ENCODE data around the gene WDR5.

- PRO-cap, 3 experiments, result no peak in any of the 3 experiments
- RAMPAGE, long total RNA, result no peak
- RRBS, 2 experiments, result no CpG with 5 or more reads among the region's 3 CpGs
These were observed 15.5 kb downstream of the GBGT1 start for GRCh38 chr9:133148317-133148450.

GRCh38 chr9:133254569-133255730, 45.9 kb upstream of the OBP2B start:
- PRO-cap, 3 experiments, result no peak in any of the 3 experiments
- RAMPAGE, long total RNA, result no peak
- RRBS, 2 experiments, result 75 to 76% methylated on average over 4 of the region's 30 CpGs

DNA sequence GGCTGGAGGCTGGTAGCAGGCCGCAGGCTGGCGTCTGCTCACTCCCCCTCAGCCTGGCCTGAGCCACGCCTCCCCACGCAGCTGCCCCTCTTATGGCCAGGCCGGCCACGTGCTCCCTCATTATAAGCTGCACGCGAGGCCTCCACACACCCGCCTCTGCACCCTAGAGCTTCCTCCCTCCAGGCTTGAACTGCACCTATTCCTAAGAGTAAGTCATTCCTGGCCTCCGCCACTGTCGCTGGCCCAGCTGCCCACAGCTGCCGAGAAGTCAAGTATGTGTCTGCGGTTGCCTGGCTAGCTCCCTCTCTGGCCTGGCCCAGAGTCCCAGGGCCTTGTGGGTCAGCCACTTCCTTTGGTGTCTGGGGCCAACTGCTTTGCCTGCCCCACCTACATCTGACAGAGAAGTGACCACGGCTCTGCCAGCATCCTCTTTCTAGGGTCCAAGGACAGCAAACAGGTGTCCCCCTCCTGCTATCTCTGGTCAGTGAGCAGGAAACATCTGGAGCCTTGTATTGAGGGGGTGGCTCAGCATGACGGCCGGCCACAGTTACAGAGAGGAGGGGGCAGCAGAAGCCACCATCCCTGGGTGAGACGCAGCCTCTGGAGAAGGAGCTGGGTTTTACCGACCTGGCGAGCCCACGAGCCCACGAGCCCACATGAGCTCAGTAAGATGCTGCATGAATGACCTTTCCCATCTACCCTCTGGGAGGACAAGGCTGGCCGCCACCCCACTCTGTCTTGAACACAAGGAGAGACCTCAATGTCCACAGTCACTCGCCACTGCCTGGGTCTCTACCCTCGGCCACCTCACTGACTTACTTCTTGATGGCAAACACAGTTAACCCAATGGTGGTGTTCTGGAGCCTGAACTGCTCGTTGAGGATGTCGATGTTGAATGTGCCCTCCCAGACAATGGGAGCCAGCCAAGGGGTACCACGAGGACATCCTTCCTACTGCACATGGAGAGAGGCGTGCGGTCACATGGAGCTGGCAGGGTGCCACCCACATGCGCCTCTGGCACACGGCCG, 47.9 kb upstream of the OBP2B start:
- PRO-cap, 3 experiments, result no peak in any of the 3 experiments
- RAMPAGE, long total RNA, result no peak
- RRBS, 2 experiments, result no CpG with 5 or more reads among the region's 32 CpGs

DNA sequence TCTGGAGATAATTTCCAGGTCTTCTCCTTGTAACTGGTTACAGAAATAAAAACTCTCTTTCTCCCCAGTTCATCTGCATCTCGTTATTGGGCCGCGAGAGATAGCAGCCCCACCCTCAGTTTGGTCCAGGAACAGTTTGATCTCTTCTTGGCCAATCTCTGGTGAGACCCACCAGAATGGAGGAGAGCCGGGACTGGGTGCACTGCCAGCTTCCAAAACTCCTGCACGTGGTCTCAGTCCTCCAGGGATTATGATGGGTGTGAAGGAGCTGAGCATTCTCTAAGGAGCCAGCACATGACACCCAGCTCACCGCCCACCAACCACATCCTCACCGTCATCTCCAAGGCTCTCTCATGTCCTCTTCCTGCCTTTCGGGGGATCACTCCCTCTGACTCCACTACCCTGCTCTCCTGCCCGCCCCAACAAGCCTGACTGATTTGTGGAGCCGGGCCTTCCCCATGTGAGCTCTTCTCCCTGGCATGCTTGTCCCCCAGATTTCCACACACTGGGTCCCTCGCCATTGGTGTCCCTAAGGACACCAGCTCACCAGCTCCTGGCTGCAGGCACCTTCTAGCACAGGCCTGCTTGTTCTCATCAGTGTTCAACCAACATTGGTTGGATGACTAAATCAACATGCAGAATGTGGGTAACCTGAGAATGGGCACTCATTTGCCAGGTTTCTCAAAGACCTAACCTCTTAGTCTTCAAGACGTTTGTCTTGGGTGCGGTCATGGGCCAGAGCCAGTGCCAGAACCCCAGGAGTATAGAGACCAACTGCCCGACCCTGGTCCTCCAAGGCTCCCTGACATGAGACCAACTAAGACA, 62.9 kb downstream of the SURF6 start:
- PRO-cap, 3 experiments, result no peak in any of the 3 experiments
- RAMPAGE, long total RNA, result no peak
- RRBS, 2 experiments, result no CpG with 5 or more reads among the region's 14 CpGs

DNA sequence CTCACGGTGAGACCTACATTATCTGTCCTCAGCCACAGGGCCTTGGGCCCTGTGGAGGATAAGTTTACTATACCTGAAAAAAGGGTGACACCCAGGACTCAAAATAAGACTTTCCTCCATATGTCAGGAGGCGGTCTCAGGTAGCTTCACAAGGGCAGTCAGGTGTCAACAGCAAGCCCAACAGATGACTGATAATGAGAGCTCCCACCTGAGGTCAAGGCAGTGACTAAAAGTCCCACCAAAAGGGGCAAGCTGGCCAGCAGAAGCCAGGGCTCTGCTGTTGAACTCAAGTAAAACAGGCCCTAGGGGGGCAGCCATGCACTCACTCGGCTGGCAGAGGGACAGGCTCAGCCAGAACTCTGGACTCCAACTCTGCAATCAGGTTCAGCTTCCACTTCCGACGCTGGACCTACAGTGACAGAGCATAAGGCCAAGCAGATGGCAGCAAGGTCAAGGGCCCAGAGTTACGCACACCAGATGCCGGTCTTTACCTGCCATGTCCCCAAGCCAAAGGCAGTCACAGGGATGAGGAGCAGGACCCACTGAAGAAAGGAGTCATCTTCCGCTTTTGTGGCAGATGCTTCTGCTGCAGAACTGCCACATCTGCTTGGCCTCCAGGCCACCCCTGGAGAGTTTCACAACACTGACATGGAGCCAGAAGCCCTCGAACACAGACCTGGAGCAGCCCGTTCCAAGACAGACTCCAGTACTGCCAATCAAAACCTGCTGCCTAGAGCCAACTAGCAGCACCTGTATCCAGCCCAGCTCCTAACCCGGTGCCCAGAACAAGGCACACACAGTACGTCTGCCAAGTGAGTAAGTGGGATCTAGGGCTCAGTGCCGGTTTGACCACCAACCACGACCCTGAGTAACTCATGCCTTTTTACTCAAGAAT, 1.7 kb downstream of the SURF1 start:
- PRO-cap, 3 experiments, result no peak in any of the 3 experiments
- RAMPAGE, long total RNA, result no peak
- RRBS, 2 experiments, result 54 to 62% methylated on average over 3 to 4 of the region's 14 CpGs

DNA sequence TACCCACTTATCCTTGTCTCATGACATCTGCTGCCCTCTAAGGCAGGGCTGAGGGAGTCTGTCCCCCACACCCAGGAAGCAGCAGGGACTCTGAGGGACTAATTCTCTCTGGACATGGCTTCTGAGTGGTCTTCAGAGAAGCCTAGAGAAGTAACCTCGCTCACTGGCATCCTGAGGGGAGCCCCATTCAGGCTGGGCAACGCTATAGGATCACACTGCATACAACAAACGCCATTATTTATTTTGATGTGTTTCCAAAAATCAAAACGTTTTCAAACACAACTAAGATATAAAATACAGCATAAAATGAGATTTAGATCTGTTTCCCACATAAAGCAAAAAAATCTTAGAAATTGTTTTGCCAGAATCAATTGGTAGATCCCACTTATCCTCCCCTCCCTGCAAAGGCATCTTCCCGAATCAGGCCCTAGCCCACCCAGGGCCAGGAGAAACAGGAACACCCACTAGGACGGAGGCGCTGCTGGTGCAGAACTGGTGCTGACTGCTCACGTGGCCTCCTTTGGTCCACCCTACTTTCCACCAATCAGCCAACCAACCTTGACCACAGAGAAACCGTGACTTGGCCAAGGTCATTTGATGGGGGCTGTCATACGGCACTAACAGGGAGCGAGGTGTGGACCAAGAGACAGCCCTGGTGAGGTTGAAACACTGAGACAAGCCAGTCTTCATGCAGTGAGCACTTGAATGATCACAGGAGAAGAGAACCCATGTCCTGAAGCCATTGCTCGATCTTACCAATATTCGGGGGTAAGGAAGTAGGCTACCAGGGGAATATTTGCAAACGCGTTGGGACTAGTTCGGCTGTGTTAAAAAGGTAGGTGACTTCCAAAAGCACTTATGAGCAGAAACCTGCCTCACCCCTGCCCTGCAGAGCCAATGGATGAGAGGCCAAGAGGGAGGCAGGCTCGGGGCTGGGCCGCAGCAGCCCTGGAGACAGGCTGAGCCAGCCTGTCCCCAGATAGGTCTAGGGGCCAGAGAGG, 5.2 kb downstream of the SURF2 start:
- PRO-cap, 3 experiments, result no peak in any of the 3 experiments
- RAMPAGE, long total RNA, result no peak
- RRBS, 2 experiments, result no CpG with 5 or more reads among the region's 18 CpGs

DNA sequence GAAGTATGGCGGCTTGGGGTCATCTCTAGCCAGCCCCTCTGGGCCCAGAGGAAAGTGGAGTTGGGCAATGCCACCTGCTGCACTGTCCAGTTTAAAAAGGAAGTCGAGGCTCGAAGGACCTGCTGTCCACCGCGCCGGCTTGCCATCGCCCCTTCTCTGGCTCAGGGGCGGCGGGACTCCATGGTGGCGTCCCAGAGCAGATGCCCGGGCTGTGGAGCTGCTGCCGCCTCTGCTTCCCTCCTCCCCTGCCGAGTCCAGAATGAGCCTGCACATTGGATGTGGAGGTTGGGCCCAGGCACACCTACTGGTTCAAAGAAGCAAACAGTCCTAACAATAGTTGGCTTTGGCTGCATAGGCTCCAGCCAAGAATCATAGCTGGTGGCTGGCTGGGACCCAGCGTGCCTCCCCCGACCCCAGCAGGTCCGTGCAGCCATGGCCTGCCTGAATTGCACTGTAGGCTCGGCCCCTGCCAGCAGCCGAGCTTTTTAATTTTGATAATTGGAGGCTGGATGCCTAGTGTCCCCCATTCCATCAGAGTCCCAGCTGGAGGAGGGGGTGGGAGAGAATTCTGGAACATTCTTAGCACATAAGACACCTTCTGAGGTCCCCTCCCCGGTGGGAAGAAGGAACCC, 25.8 kb downstream of the ADAMTSL2 start:
- PRO-cap, 3 experiments, result no peak in any of the 3 experiments
- RAMPAGE, long total RNA, result no peak
- RRBS, 2 experiments, result 51 to 60% methylated on average over 7 of the region's 19 CpGs

DNA sequence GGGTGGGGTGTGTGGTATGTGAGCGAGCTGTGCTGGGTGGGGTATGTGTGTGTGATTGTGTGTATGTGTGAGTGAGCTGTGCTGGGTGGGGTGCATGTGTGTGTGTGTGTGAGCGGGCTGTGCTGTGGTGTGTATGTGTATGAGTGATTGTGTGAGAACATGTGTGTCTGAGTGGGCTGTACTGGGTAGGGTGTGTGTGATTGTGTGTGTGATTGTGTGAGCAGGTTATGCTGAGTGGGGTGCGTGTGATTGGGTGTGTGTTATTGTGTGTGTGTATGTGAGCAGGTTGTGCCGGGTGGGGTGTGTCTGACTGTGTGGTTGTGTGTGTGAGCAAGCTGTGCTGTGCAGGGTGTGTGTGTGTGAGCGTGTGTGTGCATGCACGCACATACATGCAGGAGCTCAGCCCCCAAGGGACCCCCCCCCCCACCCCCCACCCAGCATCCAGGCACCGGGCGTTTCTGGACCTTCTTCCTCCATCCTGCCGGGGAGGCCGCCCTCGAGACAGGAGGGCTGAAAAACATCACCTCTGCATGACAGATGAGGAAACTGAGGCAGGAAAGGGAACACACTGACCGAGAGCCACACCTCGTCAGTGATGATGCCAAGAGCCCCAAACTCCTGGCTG, 54.2 kb upstream of the SARDH start:
- PRO-cap, 3 experiments, result no peak in any of the 3 experiments
- RAMPAGE, long total RNA, result no peak
- RRBS, 2 experiments, result no CpG with 5 or more reads among the region's 13 CpGs

DNA sequence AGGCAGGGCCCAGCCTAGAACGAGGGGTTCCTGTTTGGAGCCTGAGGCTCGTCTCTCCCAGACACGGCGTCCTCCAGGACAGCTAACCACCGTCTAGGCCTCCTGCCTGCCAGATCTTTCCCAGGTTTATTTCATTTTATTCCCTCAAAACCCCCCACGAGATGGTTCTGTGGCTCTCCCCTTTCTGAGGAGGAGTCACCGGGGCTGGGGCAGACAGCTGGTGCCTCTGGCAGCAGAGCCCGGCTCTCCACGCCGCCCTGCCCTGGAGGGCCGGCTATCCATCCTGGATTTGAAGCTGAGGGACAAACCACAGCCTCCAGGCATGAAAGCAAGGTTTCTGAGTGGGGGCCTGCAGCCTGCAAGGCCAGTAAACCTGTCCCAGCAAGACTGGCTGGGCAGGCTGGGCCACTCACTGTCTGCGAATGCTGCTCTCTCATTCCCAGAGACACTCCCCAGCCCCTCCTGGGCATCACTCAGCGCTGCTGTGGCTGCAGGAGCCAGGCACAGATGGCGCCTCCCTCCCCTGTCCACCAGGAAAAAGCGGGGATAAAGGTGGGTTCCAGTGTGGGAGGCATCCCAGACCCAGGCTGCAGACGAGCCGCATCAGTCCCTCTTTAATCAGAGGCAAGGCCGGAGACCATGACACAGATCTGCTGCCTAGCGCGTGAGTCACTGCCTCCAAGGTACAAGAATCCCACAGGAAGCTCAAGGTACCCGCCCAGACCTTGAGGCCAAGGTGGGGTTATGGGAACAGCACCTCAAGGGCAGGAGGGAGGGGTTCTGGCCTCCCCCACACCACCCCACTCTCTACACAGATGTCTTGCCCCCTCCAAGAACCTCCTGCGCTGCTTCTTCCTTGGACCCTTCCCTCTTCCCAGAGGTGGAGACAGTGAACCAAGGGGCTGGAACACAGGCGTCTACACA, 118.0 kb downstream of the VAV2 start:
- PRO-cap, 3 experiments, result no peak in any of the 3 experiments
- RAMPAGE, long total RNA, result no peak
- RRBS, 2 experiments, result 32 to 41% methylated on average over 2 of the region's 23 CpGs

GRCh38 chr9:133993061-133993983, 1.2 kb upstream of the VAV2 start:
- PRO-cap, 3 experiments, result peak in 2 of 3 experiments; most common plus-strand start chr9:133993643 (in 1); most common minus-strand start chr9:133993498 (in 1)
- RAMPAGE, long total RNA, result no peak
- RRBS, 2 experiments, result 3 to 4% methylated on average over 22 to 23 of the region's 51 CpGs

DNA sequence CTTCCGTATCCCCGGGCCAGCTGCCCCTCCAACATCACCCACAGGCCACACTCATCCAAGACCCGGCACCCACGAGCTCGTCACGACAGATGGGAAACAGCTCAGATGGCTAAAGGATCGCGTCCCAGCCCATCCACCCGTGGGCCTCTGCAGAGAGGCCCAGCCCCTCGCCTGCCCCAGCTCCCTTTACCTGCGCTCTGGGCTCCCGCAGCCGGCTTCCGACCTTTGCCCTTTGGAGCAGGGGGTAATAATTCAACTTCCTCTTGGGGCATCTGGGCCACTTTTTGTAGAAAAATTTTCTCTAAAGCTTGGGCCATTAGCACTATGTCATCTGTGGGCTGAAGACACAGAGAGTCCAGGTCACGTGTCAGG, 16.5 kb downstream of the BRD3 start:
- PRO-cap, 3 experiments, result no peak in any of the 3 experiments
- RAMPAGE, long total RNA, result no peak
- RRBS, 2 experiments, result 78 to 89% methylated on average over 2 of the region's 15 CpGs

- PRO-cap, 3 experiments, result peak in 2 of 3 experiments; most common plus-strand start chr9:134136091 (in 2)
- RAMPAGE, long total RNA, result no peak
- RRBS, 2 experiments, result 3 to 6% methylated on average over 1 to 14 of the region's 33 CpGs
These were observed at the start of gene WDR5 for GRCh38 chr9:134136064-134136228. Gene WDR5, plus strand, starts transcription at chr9:134136082.

DNA sequence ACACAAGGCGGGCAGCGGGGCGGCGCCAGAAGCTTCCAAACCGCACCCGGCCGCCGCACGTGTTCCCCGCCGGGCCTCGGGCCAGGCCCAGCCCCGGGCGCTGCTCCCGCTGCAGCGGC, 206 bp downstream of the WDR5 start:
- PRO-cap, 3 experiments, result no peak in any of the 3 experiments
- RAMPAGE, long total RNA, result no peak
- RRBS, 2 experiments, result under 1 to 2% methylated on average over 6 of the region's 16 CpGs

DNA sequence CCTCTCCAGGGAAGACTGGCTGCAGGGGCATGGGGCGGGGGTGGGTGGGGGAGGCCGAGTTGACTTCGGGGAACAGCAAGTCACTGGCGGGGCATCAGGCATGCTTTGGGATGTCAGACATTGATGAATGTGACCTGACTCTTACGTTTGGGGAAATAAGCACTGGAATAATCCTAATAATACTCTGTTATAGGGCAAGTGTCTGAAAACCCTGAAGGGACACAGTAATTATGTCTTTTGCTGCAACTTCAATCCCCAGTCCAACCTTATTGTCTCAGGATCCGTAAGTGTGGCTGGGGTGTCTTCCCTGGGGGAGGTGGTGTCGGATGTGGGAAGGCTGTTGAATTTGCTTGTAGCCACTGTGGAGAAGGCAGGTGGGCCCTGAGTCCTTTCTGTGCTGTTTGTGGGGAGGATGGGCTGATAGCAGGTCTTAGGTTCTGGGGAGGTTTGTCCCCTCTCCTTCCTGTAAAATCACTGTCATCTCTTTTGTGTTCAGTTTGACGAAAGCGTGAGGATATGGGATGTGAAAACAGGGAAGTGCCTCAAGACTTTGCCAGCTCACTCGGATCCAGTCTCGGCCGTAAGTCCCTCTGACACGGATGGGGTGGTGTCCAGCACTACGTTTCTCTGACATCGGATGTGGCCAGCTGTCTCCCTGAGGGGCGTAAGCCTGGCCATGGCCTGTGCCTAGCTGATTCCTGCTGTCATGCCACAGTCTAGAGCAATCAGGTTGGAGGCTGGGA, 6.4 kb downstream of the WDR5 start:
- PRO-cap, 3 experiments, result no peak in any of the 3 experiments
- RAMPAGE, long total RNA, result no peak
- RRBS, 2 experiments, result no CpG with 5 or more reads among the region's 16 CpGs

GRCh38 chr9:134188345-134188740, 52.5 kb downstream of the WDR5 start:
- PRO-cap, 3 experiments, result no peak in any of the 3 experiments
- RAMPAGE, long total RNA, result no peak
- RRBS, 2 experiments, result no CpG with 5 or more reads among the region's 12 CpGs

DNA sequence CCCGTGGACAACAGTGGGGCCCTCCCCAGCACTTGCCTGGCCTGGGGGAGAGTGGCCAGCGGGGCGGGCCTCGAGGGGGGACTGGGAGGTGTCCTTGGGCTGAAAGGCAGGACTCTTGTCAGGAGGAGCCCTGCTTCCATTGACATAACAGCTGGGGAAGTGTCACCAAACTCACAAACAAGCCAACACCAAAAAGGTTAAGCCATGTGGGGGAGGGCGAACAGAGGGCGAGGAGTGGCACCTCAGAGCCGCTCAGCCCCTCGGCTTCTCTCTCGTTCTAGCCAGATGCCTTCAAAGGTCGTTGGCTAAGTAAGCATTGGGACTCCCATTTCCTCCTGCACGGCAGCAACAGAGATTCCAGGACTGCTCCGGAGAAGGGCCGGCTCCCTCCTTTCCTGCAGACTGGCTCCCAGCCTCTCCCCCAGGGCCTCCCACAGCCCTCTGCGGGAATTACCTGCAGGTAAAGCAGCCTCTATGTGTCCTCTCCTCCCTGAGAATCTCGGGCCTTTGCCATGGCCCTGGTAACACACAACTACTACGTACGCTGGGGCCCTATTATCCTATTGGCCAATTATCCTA, 80.5 kb downstream of the WDR5 start:
- PRO-cap, 3 experiments, result no peak in any of the 3 experiments
- RAMPAGE, long total RNA, result no peak
- RRBS, 2 experiments, result no CpG with 5 or more reads among the region's 17 CpGs

- PRO-cap, 3 experiments, result no peak in any of the 3 experiments
- RAMPAGE, long total RNA, result no peak
- RRBS, 2 experiments, result 51 to 52% methylated on average over 2 of the region's 16 CpGs
These were observed 90.3 kb downstream of the WDR5 start for GRCh38 chr9:134226156-134226586.

DNA sequence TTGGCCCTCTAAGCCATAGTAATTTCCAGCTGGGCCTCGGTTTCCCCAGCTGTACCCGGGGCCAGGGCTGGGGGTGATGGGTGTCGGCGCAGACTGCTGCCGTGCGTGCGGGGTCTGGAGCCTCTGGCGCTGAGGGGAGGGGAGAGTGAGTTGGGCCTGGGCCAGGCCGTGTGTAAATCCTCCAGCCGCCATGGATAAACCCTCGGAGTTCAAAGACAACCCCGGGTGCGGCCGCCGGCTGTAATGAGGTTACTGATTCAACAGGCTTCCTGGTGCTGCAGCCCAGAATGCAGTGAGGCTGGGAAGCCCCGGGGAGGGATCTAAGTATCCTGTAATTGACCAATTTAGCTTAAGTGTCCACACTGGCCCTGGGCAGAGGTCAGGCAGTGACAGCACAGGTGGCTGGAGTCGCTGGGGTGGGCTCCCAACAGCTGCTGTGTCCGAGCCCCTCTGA, 7.2 kb downstream of the RXRA start:
- PRO-cap, 3 experiments, result no peak in any of the 3 experiments
- RAMPAGE, long total RNA, result no peak
- RRBS, 2 experiments, result 15 to 25% methylated on average over 3 to 4 of the region's 18 CpGs

DNA sequence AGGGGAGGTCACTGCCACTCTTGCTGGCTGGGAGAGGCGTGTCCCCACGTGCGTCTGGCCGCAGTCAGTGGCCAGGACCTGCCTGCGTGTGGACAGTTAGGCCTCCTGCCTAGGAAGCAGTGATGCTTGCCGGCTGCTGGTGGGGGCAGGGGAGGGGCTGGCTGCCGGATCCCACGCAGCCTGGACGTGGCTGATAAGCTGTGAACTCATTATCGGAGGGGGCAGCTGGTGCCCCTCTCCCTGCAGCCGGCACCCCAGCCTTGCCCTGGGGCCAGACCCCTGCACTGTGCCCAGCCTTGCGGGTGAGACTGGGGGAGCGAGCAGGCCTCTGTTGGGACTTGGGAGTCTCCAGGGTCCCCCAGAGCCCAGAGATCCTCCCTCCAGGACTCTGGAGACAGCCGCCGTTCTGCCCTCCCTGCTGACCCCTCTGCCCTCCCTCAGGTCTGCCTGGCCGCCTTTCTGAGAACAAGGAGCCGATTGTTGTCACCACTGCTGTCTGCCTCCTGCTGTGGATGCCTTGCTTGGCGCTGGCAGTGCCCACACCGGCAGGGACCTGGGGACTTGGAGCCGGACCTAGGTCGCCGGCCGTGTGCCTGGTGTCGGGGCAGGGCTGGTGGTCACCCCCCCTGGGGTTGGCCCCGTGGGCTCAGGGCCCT, 12.4 kb downstream of the RXRA start:
- PRO-cap, 3 experiments, result no peak in any of the 3 experiments
- RAMPAGE, long total RNA, result no peak
- RRBS, 2 experiments, result 4 to 5% methylated on average over 5 of the region's 25 CpGs

DNA sequence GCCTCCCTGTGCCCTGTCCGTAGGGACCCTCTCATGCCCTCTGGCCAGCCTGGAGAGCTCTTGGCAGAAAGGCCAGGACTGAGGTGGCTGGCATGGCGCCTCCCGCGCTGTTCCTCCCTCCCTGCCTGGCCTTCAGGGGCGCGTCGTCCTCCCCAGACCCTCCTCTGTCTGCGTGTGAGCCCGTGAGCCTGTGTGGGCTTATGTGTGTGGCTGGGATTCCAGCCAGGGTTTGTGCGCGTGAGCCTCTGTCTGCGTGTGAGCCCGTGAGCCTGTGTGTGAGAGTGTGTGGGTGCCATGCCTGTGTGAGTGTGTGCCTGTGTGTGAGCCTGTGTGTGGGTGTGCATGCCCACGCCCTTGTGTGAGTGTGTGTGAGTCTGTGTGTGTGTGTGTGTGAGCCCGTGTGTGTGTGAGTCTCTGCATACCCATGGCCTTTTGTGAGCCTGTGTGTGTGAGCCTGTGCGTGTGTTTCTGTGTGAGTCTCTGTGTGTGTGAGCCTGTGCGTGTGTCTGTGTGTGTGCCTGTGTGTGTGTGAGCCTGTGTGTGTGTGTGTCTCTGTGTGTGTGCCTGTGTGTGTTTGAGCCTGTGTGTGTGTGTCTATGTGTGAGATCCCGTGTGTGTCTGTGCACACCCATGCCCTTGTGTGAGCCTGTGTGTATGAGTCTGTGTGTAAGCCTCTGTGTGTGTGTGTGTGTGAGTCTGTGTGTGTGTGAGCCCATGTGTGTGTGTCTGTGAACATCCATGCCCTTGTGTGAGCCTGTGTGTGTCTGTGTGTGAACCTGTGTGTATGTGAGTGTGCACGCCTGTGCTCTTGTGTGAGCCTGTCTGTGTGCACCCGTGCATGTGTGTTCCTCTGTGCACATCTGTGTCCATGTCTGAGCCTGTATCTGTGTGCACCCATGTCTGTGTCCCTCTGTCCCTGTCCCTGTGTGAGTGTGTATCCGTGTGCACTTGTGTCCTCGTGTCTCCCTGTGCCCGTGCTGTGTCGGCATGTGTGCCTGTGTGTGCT, 13.2 kb downstream of the RXRA start:
- PRO-cap, 3 experiments, result no peak in any of the 3 experiments
- RAMPAGE, long total RNA, result no peak
- RRBS, 2 experiments, result no CpG with 5 or more reads among the region's 24 CpGs